Myometrial cell (primary cell): ENCODE measurements around a stretch of chr11.

GRCh38 chr11:69156500-69157089 lies 860 bp downstream of the SMIM38 start:
- RAMPAGE, long total RNA, result no peak

- RAMPAGE, long total RNA, result no peak
Measured at GRCh38 chr11:69157090-69157888, 1.6 kb downstream of the SMIM38 start.

DNA sequence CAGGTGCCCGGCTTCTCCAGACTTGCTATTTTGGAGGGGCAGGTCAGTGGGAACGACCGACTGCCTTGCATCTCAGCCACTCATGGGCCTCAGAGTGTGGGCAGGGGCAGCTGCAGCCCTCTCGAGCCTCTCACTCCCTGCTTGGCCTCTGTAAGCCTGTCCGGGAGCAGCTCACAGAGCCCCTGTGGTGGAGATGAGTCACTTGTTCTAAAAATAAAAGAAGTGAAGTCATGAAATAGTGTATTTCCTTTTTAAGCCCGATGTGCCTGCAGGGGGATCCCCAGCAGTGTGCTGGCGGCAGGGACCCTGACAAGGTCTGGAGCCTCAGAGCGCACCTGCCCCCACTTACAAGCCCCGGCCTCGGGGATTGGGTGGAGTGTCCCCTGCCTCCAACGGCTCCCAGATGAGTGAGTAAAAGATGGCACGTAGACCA lies 10.8 kb downstream of the SMIM38 start:
- RAMPAGE, long total RNA, result no peak

DNA sequence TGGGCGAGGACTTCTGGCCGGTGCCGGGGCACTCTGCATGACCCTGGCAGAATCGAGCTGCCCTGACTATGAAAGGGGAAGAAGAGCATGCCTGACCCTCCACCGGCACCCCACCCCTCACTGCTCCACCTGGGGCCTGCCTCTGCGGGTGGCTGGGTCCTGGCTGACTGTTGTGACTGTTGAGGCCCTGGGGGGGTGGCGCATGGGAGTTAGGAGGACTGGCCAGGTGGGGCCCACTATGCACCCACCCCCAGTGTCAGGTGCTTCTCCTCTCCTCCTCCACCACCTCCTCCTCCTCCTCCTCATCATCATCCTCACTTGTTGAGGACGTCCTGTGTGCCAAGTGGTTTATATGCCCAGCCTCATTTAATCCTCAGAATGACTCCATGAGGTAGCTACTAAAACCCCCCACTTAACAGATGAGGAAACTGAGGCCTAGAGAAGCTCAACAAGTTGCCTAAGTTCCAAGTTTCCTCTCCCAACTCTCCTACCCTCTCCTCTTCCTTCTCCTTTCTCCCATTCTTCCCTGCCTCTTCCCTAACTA lies 2.2 kb downstream of the MYEOV start:
- RAMPAGE, long total RNA, result no peak

DNA sequence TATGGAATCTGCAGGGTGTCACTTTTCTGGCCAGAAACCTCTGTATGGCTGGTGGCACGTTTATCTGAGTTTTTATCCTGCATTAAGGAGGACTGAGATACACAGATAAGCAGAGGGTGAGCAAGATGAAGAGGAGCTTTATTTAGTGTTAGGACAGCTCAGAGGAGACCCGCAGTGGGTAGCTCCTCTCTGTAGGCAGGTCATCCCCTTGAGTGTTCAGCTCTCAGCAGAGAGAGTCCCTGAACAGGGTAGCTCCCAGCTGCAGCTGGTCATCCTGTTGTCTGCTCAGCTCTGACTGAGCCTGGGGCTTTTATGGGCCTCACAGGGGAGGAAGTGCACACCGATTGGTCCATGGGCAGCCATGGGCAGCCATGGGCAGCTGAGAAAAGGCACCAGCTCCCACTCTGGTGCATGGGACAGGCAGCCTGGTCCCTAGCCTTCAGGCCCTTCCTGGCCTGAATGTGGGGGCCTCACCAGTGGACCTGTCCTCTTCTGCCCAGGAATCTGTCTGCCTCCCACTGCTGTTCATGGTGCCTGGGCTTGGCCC lies 54.5 kb downstream of the MYEOV start:
- RAMPAGE, long total RNA, result no peak

GRCh38 chr11:69396551-69397132 lies 102.7 kb downstream of the MYEOV start:
- RAMPAGE, long total RNA, result no peak

DNA sequence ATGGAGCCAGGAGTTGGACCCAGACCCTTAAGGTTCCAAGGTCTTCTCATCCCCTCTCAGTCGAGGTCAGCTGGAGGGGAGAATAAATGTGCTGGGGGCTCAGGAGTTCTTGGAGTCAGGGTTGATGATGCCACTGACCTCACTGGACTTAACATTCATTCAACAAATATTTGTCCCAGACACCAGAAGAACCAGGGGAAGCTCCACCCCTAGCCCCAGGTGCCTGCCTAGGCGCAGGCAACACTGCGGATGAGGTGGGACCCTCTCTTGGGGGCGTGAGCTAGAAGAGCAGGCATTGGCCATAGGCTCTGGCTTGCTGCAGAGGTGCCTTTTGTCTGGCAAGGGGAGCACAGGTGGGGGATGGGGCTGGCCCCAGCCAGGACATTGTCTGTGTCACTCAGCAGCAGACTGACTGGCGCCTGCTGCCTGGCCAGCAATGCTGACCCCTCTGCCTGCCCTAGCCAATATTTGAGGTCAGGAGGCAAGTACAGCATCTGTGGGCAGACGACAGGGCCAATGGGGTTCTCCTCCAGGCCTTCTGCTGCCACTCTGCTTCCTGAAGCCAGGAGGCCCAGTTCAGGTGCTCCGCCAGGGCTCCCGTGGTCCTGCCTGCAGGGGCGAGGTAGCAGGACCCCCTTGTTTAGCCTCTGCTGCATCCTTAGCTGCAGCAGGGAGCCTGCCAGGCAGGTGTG lies 155.6 kb upstream of the CCND1 start:
- RAMPAGE, long total RNA, result no peak

- RAMPAGE, long total RNA, result no peak
Measured at GRCh38 chr11:69524596-69525077, 116.3 kb upstream of the CCND1 start.

DNA sequence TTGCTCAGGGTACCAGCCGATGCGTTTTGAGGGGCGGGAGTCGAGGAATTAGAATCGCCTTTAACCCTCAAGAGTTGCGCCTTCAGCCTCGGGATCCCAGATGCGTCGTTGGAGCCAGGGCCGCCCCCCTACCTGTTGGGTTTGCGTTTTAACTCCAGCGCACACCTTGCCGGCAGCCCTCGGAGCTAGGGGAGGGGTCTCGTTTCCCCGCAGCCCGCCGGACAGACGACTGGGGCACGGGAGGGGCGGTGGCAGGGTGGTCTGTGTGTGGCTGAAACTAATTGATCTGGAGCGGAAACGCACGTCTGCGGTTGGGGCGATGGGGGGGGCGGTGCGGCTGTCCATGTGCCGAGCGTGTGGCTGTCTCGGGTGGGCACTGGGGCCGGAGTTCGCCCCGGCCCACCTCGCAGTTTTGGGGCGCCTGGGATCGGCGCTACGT lies 3.3 kb upstream of the CCND1 start:
- RAMPAGE, long total RNA, result no peak

DNA sequence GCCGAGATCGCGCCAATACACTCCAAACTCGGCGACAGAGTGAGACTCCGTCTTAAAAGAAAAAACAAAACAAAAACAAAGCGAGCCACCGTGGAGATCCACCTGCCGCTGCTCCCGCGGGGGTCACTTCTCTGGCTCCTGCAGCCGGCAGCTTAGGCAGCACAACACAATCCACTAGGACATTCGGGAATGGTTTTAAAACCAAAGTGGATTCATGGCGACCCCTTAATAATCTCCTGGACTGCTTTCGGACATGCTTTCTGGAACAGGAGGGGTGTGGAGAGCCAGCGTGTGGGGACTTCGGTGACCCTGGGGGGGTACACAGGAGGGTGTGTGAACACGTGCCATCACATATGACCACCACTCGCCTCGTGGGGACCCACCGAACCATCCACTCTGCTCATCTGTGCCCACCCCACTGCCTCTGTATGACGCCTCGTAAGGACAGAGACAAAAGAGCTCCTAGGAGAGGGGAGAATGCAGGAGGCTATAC lies 9.0 kb downstream of the LTO1 start:
- RAMPAGE, long total RNA, result no peak

DNA sequence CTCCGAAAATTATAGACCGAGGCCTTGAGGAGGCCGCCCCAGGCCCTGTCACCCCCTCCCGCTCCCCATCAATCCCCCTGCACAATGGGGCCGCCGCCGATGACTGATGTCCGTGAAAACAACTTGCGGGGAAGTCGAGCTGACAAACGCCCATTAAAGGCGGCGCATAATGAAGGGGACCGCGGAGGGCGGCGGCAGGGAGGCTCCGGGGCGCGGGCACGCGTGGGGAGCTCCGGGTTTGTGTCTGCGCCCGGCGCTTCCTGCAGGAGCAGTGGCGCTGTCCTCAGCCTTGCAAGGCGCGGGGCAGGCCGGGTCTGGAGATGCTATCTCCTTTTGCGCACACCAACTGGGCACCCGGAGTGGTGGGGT lies 237 bp upstream of the FGF3 start:
- RAMPAGE, long total RNA, result no peak

DNA sequence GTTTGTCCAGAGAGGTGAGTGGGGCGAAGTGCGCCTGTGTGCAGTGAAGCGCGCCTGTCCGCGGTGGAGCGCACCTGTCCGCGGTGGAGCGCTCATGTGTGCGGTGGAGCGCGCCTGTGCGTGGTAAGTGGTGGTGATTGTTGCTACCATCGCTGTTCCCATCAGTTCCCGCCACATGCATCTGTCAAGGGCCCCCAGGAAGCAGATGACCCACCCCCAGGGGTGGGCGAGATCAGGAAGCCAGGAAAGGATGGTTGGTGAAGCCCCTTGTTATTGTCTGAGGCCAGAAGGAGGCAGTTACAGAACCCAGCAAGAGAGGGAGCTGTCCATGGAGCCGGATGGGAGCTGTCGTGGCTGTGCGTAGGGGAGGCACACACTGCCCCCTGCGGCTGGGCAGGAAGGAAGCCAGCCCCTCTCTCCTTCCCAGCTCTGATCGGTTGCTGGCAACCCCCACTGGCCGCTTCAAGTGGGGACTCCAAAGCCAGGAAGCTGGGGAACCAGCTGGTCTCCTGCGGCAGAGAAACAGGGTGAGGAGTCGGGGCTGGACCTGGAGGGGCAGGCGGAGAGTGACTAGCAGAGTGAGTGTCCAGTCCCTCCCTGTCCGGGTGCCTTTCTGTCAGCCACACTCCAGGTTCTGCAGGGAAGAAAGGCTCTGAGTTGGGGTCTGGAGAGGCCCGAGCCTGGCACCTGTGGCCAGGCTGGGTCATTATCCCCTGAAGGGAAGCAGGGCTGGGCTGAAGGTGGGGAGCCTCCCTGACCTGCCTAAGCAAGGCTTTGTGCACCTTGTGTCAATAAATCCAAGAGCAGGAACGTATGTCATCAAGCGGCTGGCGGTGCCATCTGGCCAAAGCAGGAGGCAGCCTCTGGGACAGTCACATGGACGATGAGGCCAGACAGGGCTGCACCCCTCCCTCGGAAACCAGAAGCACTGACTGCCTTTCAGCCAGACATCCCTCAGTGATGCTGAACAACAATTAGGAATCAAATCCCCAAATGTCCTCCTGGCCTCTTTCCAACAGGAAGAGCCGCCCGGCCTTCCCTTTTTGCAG lies 73.6 kb upstream of the FGF3 start:
- RAMPAGE, long total RNA, result no peak

- RAMPAGE, long total RNA, result no peak
Measured at GRCh38 chr11:69966827-69967333, 111.2 kb upstream of the ANO1 start.

GRCh38 chr11:70106069-70106881 lies 28.2 kb downstream of the ANO1 start:
- RAMPAGE, long total RNA, result no peak

GRCh38 chr11:70108056-70108623 lies 30.0 kb downstream of the ANO1 start:
- RAMPAGE, long total RNA, result no peak

GRCh38 chr11:70162766-70163559 lies 40.1 kb upstream of the FADD start:
- RAMPAGE, long total RNA, result no peak

GRCh38 chr11:70204189-70204978 lies 1.3 kb downstream of the FADD start:
- RAMPAGE, long total RNA, result no peak

- RAMPAGE, long total RNA, result no peak
Measured at GRCh38 chr11:70247207-70247793, 23.2 kb upstream of the PPFIA1 start.

GRCh38 chr11:70251850-70252364 lies 18.6 kb upstream of the PPFIA1 start:
- RAMPAGE, long total RNA, result no peak

DNA sequence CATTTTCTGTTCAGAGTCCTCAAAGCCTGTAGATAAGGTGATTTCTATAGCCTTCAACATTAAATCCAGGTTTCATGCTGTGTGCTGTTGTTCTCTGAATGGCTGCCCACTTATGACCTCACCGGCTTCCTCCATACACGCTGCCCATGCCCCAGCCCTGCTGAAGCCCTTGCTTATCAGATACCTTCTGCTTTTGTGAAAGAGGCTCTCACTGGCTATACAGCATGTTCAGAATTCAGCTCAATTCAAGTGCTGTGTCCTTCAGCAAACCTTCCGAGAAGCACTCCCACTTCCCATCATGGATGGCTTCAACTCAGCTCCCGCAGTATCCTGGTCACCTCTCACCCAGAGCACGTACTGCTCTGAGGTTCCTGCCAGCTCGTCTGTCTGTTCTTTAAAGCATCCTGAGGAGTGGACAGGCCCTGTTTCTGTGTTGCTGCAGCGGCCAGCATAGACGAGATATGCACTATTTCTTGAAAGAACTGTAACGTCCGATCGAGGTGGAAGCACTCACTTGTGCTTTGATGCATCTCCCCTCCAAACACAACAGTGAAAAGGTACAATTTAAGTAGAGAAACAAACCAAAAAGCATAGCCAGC lies 49.3 kb downstream of the PPFIA1 start:
- RAMPAGE, long total RNA, result no peak